Suprapubic skin (tissue), 4 donors: ENCODE results near the genes MRPL52, AJUBA and CDH24.

DNA sequence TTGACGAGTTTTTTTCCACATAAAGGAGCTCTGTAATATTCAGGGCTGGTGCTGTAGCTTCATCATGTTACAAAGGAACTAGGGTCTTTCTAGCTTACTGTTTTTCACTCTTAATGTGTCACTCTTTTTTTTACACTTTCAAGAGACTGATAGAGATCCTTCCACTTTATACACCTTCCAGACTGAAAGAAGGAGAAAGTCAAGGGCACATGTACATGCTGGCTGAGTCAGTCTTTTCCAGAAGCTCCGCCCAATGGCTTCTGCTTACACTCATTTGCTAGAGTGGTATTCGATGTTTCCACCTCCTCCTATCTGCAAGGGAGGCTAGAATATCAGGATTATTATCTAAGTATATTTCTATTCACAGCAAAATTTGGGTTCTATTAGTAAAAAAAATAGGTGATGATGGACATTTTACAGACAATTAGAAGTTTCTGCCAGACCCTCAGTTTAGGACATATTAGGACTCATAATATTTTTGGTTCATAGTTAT, 325.8 kb upstream of the OR4E1 start:
- PRO-cap: no peak
- RAMPAGE, long total RNA, 4 experiments: no peak in any of the 4 experiments

DNA sequence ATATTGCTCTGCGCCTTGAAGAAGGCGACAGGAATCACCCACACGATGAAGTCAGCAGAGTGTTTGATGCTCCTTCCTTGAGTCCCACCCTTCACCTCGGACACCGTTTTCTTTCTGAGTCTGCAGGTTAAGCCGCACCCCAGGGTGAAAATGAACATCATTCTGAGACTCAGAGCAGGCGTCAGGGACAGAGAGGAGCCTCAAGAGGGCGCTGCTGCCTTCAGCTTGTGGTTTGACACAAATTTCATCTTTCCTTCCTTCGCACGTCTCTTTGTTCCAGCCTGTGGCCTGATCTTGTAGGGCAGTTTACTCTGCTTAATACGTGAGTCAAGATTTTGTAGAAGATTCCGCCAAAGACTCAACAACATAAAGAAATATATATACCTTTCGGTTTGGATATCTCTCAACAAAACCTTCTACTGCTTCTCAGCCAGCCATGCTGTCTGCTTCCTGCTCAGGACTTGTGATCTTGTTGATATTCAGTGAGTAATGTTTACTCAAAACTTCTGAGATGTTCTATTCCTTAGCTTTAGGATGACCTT, 329.2 kb upstream of the OR4E1 start:
- PRO-cap: no peak
- RAMPAGE, long total RNA, 4 experiments: no peak in any of the 4 experiments

DNA sequence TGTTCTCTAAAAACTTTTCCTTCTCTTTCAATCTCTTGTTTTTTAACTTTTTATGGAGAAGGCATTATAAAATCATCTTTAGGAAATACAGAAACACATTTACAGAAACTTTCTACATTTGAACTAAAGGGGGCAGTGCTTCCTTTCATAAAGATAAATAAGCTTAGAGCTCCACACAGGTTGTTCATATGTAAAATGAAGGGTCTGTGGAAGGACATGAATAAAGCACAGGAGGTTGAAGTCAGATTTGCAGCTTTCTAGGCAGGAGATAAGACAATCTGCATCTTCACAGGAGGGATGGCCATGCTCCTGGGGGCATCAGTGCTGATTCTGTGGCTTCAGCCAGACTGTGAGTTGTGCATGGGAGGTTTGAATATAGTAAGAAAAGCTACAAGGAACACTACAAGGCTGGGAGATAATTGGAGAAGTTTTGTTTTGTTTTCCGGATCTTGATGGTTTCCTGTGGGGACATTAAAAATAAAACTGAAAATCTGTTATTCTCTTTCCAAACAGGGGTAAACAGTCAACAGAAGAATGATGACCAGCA, 425.9 kb downstream of the DAD1 start:
- PRO-cap: no peak
- RAMPAGE, long total RNA, 4 experiments: no peak in any of the 4 experiments

GRCh38 chr14:22477705-22478152, 111.3 kb downstream of the DAD1 start:
- PRO-cap: no peak
- RAMPAGE, long total RNA, 4 experiments: no peak in any of the 4 experiments

DNA sequence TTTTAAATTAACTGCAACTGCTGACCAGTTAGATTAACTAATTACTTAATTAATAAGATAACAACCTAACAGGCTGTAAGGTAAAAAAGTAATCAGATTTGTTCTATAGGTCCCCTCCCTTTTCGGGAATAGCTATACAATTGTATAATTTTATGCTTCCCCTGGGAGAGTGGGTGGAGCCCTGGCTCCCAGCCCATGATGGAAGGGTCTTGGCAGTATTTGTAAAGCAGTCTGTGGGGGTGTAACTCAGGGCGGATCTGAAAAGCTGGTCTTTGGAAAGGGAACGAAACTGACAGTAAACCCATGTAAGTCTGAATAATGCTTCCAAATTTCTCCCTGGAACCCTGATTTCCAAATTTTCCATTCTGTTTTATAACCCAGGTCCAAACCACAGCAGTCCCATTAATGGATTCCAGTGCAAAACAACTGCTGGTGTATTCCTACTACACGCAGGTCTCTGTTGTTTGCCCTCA, 110.4 kb downstream of the DAD1 start:
- PRO-cap: no peak
- RAMPAGE, long total RNA, 4 experiments: no peak in any of the 4 experiments

- PRO-cap: no peak
- RAMPAGE, long total RNA, 4 experiments: no peak in any of the 4 experiments
These were observed 78.6 kb downstream of the DAD1 start for GRCh38 chr14:22510412-22510761.

- PRO-cap: no peak
- RAMPAGE, long total RNA, 4 experiments: no peak in any of the 4 experiments
These were observed 73.6 kb downstream of the DAD1 start for GRCh38 chr14:22515221-22515977.

DNA sequence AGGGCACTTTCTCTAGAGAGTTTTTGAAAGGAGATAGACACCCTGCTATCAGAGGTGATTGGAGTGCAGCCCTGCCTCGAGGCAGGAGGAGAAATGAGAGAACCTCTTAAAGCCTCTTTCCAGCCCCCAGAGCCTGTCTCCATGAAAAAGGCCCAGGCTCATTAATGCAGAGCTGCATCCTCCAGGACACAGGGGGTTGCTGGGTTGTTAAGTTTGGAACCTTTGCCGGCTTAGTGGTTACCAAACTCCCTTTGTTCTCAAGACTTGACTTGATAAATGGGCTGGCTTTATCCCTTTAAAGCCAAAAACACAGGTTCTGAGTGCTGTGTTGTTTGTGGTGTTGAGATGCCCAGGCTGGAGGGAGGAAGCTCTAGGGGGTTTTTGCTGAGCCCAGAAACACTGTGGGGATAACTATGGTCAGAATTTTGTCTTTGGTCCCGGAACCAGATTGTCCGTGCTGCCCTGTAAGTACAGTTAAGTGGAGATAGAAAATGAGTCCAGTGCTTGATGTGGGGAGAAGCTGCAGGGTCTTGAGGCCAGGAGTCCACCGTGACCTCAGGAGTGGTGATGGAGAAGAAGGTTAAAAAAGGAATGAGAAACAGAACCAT, 70.9 kb downstream of the DAD1 start:
- PRO-cap: no peak
- RAMPAGE, long total RNA, 4 experiments: no peak in any of the 4 experiments

DNA sequence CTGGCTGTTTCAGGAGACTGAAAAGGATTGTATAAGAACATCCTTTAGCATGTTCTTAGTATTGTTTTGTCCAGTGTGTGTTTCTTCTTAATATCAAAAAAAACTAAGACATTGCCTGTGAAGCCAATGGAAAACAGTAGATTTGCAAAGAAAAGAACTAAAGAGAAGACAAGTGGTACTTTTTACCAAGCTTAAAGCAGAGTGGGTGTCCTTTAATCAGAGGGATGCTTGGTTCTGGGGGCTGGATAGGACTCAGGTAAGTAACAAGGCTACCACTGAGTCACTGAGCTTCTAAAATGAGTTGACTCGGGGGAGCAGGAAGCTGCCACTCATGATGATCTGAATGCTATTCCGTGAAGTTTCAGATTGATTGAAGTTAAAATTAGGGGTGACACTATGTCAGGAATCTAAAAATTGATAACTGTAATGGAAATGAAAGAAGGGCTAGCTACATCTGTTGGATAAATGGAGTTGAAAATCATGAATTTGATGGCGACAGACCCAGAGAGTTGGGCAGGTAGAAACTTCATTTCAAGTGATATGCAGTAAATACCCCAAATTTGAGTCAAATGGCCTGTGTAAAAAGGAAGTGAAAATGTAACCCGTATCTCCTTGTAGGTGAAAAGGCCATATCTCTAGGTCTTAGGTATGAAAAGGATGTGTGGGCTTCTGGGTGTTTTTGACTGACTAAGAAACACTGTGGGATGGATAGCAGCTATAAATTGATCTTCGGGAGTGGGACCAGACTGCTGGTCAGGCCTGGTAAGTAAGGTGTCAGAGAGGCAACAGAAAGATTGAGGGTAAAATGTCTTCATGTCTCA, 57.6 kb downstream of the DAD1 start:
- PRO-cap: no peak
- RAMPAGE, long total RNA, 4 experiments: no peak in any of the 4 experiments

- PRO-cap: no peak
- RAMPAGE, long total RNA, 4 experiments: no peak in any of the 4 experiments
These were observed 44.7 kb downstream of the DAD1 start for GRCh38 chr14:22544277-22544754.

DNA sequence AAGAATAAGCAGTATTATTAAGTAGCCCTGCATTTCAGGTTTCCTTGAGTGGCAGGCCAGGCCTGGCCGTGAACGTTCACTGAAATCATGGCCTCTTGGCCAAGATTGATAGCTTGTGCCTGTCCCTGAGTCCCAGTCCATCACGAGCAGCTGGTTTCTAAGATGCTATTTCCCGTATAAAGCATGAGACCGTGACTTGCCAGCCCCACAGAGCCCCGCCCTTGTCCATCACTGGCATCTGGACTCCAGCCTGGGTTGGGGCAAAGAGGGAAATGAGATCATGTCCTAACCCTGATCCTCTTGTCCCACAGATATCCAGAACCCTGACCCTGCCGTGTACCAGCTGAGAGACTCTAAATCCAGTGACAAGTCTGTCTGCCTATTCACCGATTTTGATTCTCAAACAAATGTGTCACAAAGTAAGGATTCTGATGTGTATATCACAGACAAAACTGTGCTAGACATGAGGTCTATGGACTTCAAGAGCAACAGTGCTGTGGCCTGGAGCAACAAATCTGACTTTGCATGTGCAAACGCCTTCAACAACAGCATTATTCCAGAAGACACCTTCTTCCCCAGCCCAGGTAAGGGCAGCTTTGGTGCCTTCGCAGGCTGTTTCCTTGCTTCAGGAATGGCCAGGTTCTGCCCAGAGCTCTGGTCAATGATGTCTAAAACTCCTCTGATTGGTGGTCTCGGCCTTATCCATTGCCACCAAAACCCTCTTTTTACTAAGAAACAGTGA, 41.7 kb downstream of the DAD1 start:
- PRO-cap: no peak
- RAMPAGE, long total RNA, 4 experiments: no peak in any of the 4 experiments

DNA sequence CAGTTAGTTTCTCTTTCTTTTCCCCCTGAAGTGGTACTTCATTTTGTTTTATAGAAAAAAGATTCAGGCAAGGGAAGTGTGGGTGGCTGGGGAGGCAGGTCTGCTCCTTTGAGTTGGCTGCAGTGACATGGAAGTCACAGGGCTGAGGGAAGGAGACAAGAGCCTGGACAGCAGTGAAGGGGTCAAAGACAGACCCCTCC, 35.2 kb downstream of the DAD1 start:
- PRO-cap: no peak
- RAMPAGE, long total RNA, 4 experiments: no peak in any of the 4 experiments

DNA sequence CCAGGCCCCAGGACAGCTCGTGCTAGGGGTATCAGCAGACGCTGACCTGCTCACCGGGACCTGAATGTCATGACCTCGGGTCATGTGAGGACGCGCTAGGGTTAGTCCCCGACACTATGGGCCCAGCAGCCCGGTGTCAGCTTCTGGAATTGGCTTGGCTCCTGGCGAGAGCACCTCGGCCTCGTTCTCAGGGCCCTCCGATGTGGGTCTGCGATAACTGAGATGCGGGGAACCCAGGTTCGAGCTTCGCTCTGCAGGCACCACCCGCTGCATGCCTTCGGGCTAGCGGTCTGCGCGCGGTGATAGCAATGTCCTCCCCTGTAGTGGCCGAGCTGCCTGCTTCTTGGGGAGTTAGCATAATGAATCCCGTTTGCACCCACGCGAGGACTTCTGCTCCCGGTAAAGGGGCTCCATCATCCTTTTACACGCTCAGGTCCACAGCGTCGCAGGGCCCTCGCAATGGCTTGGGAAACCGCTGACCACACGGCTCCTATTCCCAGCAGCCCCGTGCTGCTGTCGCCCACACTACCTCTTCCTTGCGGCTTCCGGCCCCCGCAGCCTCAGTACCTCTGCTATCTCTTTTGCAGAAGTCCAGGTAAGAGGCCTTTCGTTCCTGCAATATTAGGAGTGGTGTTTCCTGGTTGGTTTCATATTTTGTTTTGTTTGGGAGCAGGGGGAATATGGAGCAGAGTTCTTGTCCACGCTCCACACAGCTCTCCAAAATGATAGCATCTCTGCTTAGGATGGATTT, 502 bp downstream of the OXA1L start:
- PRO-cap: no peak
- RAMPAGE, long total RNA, 4 experiments: no peak in any of the 4 experiments

DNA sequence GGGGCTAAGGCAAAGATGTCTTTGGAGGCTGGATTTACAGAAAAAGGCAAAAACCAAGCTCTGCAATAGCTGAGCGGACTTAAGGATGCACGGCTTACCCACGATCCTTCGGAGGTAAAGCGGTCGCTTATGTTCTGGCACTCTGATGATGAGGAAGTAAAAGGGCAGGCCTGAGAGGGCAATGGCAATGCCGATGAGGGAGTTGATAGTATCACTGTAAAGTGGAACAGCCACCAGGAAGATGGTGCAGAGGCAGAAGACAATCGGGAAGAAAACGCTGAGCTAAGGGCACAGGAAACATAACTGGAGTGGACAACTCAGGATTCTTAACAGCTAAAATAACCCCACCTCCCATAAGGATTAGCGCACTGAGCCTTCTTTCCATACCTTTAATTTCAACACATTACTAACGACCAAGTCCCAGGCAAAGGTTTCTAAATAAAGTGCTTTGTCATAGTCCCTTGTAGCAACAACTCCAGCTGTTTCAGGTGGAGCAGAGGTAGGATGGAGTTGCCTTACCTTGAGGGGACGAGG, 7.4 kb downstream of the OXA1L start:
- PRO-cap: no peak
- RAMPAGE, long total RNA, 4 experiments: no peak in any of the 4 experiments

DNA sequence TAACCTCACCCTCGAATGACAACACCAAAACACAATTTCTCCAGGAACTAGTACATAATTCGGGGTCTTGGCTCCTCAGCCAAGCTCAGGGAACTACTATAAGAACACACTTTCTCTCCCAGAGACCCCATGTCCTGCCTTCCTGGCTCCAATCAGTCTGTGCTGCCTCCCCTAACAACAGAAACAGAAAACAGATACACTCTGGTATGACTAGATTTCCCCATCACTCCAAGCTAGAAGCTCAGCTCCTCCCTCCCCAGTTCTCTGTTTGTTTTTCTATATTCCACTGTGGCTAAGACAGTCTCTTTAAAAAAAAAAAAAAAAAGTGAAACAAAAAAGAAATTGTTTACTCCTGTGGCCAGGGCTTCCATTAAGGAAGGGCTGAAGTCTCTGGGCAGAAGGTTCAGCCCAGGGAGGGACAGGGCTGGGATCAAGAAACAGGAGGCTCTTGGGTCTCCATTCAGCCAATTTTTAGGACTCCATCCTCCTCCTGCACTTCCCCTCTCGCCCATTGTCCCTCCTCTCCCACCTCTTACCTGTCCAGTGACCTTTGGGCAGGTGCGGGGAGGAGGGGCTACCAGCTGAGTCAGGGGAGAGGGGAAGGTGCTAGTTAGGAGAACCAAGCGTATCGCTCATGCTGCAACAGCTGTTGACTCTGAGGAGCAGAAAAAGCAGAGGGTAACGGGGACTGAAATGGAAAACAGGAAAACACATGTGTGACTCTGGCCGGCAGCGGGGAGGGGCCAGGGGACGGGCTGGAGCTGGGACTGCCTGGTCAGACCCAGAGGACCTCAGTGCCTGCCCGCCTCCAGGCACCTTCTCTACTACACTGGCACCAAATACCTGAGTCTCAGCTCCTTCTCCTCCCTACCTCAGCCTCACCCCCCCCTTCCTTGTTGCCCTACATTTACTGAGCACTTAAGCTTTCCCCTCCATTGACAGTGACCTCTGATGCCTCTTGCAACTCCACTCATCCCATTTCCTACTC, 4.2 kb upstream of the SLC7A7 start:
- PRO-cap: bidirectional peak, plus-strand start at position 373 of the sequence, minus-strand start at position 161 of the sequence; bidirectional peak, plus-strand start at position 784 of the sequence, minus-strand start at position 690 of the sequence
- RAMPAGE, long total RNA, 4 experiments: no peak in any of the 4 experiments

DNA sequence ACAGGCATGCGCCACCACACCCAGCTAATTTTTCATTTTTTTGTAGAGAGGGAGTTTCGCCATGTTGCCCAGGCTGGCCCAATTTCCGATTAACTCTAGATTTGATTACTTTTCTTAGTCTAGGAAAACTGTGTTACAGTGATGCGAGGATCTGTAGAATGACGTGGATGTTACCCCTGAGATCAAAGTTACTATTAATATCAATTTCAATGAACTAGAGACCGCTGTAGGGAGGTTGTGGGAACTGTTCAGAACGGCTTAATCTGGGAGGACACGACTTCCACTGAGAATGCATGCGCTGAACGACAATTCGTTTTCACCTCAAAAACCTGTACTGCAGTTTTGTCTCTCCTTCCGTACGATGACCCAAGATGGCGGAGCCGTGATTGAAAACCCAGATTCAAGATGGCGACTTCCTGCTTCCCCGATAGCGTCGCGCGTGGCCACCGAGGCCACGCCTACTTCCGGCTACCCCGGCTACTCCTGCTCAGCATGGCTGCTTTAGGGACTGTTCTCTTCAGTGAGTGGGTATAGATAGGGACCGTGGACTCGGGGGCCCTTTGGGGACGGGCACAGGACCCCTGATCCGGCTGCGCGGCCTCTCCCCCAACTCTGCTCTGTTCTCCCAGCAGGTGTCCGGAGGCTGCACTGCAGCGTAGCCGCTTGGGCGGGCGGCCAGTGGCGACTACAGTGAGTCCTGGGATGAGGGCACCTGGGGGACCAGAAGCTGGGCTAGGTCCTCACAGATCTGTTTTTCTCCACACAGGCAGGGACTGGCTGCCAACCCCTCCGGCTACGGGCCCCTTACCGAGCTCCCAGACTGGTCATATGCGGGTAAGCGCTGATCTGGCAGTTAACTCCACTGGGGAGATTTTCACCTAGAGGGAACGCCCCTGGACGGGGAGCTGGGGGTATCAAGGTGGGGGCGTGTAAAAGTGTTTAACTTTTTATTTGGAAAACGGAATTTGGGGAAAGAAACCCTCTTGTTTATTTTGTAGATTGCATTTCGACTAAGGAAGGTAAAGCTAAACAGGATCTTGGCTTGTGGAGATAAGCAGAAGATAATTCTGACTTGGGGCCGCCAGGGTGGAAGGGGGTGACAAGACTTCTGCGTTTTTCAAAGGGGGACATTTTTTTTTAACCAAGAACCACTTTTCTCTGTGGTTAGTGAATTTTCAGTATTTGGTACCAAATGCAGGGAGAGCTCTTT, at the start of gene MRPL52:
TSS of gene MRPL52 (plus strand) at position 467 of the 1,210 bp plus-strand sequence.
- PRO-cap: unidirectional peak, minus-strand start at position 363 of the sequence
- RAMPAGE, long total RNA, 4 experiments: start-site peak on the plus strand in 4 of 4 experiments, centred at positions 480 to 504 of the sequence, 43 to 168 reads per replicate

- PRO-cap: no peak
- RAMPAGE, long total RNA, 4 experiments: no peak in any of the 4 experiments
These were observed 4.6 kb downstream of the MMP14 start for GRCh38 chr14:22840995-22841360.

DNA sequence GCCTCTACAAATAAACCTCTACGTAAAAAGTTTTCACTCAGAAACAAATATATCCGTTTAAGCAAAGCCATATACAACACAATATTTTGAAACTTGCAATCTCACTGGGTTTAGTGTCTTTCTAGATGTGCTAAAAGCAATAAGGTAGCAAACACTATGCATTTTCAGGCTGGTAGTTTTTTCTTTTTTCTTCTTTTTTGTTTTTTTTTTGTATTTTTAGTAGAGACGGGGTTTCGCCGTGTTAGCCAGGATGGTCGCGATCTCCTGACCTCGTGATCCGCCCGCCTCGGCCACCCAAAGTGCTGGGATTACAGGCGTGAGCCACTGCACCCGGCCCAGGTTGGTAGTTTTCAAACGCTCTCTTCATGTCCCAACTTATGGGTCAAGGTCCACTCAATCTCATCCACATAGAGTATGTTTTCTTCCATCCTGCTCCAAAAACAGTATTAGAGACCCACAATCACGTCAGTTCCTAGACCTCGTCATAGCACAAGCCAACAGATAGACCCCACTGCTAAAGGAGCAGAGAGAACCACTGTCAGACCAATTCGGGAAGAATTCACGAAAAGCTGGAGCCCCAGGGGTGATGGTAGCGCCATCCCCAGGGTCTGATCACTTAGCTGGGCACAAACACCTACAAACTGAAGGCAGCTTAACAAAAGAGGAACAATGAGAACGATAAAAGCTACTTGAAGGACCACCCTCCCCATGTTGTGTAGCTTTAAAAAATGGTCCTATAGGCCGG, 1.4 kb downstream of the RBM23 start:
- PRO-cap: no peak
- RAMPAGE, long total RNA, 4 experiments: no peak in any of the 4 experiments

GRCh38 chr14:22982159-22983271, at the start of gene AJUBA:
TSS of gene AJUBA (minus strand) at chr14:22982551.
- PRO-cap: bidirectional peak, plus-strand start at chr14:22982900, minus-strand start at chr14:22982523
- RAMPAGE, long total RNA, 4 experiments: start-site peak on the plus strand in 3 of 4 experiments, at chr14:22982666-22982945 at its widest, 7 to 29 reads per replicate; start-site peak on the minus strand in 3 of 4 experiments, at chr14:22982522-22982617 at its widest, 70 to 292 reads per replicate

DNA sequence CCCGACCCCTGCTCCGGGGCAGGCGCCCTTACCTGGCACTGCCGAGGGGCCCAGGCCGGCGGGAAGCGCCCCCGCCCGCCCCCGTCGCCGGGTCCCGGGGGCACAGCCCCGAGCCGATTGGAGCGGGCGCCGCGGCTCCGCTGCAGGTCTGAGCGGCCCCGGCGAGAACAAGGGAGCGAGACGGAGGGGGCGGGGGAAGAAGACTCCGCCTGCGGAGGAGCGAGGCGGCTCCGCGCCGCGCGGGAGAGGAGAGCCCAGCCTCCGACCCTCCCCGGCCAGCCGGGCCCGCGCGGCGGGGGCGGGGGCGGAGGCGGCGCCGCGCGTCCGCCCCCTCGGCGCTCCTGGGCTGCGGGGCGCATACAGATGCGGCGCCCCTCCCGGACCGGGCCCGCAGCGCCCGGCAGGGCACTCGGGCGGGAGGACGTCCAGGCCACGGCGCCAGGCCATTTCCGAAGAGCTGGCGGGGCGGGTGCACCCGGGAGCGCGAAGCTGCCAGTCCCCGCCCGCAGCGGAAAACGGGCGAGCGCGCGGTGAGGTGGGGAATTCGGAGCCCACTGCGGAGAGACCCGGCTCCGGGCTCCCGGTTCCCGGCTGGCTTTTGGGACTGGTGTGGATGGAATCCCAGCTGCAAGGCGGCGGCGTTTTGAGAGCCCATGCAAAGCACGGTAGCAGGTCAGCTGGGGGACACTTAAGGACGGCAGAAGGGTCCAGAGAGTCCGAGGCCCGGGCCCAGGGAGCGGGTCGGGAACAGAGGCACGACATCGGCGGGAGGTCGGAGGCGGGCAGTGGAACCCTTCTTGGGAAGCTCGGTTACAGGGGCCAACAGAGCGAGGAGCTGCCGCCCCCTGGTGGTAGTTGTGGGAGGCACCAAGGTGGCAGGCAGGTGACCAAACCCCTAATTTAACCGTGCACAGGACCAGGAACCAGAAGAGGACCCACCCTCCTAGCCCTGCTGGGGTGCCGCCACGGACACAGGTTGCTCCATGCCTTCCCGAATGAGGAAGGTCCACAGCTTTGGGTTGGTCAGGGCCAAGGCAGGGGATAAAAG, at the start of gene CDH24:
TSS of gene CDH24 (minus strand) at position 150 of the 1,048 bp plus-strand sequence.
- PRO-cap: bidirectional peak, plus-strand start at position 396 of the sequence, minus-strand start at position 150 of the sequence
- RAMPAGE, long total RNA, 4 experiments: no peak in any of the 4 experiments